Metastatic Liver Carcinoma in the Lung (tissue), 2 donors: ENCODE measurements around the genes SBNO2 and STK11.

DNA sequence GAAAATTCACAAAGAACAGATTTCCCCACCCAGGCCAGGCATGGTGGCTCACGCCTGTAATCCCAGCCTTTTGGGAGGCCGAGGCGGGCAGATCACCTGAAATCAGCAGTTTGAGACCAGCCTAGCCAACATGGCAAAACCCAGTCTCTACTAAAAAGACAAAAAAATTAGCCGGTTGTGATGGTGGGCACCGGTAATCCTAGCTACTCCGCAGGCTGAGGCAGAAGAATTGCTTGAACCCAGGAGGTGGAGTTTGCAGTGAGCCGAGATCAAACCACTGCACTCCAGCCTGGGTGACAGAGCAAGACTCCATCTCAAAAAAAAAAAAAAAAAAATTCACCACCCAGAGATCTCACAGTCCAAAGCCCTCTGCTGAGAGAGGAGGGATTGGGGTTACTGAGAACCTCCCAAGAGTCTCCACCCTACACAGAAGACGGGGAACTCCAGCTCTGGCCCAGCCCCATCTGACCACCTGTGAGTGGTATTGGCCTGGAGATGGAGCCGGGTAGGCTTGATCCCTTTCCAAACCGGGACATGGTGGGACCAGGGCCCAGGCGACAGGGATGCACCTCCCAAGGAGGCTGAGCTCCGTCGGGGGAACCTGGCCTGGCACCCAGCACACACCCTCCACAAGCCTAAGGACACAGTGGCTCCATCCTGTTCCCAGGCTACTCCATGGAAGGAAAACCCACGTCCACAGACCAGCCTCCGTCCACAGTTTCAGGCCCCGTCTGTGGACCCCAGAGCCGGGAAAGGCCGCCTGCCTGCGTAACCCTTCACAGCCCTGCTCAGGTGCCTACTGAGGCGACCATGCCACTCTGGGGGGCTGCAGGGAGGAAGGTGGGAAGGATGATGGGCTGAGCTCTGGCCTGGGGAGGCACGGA, 2.0 kb downstream of the TMEM259 start:
- PRO-cap, 2 experiments, result no peak in any of the 2 experiments

DNA sequence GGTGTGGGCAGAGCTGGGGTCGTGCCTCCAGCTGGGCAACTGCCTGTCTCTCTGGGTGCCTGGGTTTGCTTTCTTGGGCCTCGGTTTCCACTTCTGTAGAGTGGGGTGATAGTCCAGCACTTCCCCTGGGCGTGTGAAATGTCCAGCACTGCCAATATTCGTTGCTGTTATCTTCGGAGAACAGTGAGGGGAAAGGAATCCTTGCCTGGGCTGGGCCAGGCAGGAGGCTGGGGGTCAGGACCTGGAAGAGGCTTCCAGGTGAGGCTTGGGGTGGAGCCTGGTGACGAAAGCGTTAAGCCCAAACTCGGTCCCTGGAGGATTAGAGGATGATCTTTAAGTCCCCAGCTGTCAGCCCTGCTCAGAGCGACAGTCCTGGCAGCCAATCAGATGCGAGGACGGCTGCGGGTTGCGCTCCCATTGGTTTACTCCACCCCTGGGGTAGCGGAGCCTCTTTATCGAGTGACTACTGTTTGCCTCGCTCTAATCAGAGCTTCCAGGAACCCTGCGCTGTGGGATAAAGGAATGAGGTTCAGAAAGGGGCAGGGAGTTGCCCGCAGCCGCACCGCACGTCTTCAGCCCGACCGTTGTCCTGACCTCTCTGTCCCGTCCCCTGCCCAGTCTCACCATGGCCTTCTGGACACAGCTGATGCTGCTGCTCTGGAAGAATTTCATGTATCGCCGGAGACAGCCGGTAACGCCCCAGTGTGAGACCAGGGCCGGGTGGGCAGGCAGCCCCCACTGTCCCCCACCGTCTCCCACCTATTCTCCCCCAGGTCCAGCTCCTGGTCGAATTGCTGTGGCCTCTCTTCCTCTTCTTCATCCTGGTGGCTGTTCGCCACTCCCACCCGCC, 1.1 kb downstream of the ABCA7 start:
- PRO-cap, 2 experiments, result no peak in any of the 2 experiments

DNA sequence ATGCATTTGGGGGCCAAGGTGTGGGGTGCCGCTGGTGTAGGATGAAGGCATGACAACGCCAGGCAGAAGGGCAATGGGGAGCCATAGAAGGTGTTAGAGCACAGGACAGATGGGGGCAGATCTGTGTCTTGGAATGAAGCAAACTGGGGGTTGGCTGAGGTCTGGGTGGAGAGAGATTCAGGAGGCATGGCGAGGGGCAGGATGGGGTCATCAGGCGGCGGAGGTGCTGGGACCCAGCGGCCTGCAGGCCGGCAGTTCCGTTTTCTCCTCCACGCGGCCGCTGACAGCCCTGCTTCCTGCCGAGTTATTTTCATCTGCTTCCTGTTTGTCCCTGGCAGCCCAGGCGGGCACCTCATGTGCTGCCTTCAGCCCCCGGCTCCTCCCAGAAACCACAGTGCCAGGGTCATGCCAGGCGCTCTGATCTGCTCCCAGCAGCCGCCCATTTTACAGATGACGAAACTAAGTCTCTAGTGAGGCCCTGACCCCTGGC, 2.1 kb downstream of the ARHGAP45 start:
- PRO-cap, 2 experiments, result peak in 1 of 2 experiments; most common plus-strand start position 392 of the sequence (in 1); most common minus-strand start position 285 of the sequence (in 1)

GRCh38 chr19:1110710-1111357, 7.0 kb downstream of the GPX4 start:
- PRO-cap, 2 experiments, result no peak in any of the 2 experiments

- PRO-cap, 2 experiments, result no peak in any of the 2 experiments
These were observed 18.8 kb downstream of the GPX4 start for GRCh38 chr19:1122508-1123094.

DNA sequence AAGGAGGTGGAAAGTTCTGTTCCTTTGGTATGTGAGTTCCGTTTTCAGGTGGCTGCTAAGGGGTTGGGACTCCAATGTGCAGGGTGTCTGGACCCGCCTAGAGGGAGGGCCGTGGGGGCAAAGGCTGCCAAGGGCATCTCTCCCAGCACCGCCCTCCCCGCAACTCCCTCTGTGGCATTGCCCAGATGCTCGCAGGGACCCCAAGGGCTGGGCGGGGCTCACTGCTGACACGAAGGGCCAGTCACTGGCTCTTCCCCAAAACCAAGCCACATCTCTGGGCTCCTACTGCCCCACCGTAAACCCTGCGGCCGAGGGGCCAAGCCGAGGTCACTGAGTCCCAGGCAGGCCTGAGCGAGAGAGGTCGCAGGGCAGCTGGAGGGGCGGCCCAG, 27.2 kb downstream of the SBNO2 start:
- PRO-cap, 2 experiments, result no peak in any of the 2 experiments

DNA sequence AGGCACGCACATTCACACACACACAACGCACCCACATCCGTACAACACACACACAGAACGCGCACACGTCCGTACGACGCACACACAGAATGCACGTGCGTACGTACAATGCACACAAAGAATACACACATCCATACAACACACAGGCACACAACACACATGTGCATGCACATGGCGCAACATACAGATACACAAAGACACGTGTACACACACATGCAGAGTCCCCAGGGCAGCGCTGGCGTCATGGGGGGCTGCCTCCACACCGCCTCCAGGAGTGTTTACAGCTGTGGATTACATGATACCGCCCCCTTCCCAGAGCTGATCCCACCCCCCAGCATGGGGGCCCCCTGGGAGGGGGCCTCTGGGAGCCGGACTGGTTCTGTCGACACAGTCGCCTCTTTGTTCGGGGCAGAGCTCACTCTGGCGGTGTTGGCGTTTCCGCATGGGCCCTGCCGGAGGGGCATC, 2.8 kb downstream of the SBNO2 start:
- PRO-cap, 2 experiments, result no peak in any of the 2 experiments

- PRO-cap, 2 experiments, result peak in 2 of 2 experiments; most common plus-strand start chr19:1174416 (in 1); most common minus-strand start chr19:1174233 (in 1)
These were observed at the start of gene SBNO2 for GRCh38 chr19:1174052-1174466. Gene SBNO2, minus strand, starts transcription at chr19:1174268.

- PRO-cap, 2 experiments, result peak in 2 of 2 experiments; most common plus-strand start chr19:1205765 (in 1); most common minus-strand start chr19:1205532 (in 2)
These were observed at the start of gene STK11 for GRCh38 chr19:1205281-1206220. Gene STK11, plus strand, starts transcription at chr19:1205778.

DNA sequence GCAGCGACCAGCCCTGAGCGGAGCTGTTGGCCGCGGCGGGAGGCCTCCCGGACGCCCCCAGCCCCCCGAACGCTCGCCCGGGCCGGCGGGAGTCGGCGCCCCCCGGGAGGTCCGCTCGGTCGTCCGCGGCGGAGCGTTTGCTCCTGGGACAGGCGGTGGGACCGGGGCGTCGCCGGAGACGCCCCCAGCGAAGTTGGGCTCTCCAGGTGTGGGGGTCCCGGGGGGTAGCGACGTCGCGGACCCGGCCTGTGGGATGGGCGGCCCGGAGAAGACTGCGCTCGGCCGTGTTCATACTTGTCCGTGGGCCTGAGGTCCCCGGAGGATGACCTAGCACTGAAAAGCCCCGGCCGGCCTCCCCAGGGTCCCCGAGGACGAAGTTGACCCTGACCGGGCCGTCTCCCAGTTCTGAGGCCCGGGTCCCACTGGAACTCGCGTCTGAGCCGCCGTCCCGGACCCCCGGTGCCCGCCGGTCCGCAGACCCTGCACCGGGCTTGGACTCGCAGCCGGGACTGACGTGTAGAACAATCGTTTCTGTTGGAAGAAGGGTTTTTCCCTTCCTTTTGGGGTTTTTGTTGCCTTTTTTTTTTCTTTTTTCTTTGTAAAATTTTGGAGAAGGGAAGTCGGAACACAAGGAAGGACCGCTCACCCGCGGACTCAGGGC, 773 bp downstream of the STK11 start:
- PRO-cap, 2 experiments, result no peak in any of the 2 experiments

GRCh38 chr19:1211345-1211969, 5.9 kb downstream of the STK11 start:
- PRO-cap, 2 experiments, result no peak in any of the 2 experiments

GRCh38 chr19:1229787-1230003, 8.1 kb downstream of the CBARP start:
- PRO-cap, 2 experiments, result no peak in any of the 2 experiments

DNA sequence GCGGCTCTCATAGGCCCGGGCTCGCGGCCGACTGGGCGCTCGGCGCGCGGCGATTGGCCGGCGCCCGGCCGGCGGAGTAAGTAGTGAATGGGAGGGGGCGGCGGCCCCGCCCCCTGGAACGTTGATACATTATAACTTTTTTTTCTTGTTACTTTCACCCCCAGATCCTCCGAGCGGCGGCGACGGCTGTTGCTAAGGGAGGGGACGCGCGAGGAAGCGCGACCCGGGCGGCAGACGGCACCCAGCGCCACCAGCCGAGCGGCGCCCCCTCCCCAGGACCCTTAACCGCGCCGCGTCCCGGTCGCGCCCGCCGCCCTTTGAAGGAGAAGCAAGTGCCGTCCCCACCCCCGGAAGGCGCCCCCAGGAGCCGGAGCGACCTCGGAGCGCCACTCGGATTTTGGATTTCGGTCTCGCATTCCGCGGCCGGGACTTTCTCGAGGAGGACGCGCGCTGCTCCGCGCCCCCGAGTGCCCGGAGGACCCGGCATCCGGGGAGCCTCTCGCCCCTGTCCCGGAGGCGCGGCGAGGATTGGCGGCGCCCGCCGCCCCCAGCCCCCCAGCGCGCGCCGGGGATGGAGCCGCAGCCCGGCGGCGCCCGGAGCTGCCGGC, 1.4 kb downstream of the MIDN start:
- PRO-cap, 2 experiments, result peak in 2 of 2 experiments; most common plus-strand start position 163 of the sequence (in 2)

DNA sequence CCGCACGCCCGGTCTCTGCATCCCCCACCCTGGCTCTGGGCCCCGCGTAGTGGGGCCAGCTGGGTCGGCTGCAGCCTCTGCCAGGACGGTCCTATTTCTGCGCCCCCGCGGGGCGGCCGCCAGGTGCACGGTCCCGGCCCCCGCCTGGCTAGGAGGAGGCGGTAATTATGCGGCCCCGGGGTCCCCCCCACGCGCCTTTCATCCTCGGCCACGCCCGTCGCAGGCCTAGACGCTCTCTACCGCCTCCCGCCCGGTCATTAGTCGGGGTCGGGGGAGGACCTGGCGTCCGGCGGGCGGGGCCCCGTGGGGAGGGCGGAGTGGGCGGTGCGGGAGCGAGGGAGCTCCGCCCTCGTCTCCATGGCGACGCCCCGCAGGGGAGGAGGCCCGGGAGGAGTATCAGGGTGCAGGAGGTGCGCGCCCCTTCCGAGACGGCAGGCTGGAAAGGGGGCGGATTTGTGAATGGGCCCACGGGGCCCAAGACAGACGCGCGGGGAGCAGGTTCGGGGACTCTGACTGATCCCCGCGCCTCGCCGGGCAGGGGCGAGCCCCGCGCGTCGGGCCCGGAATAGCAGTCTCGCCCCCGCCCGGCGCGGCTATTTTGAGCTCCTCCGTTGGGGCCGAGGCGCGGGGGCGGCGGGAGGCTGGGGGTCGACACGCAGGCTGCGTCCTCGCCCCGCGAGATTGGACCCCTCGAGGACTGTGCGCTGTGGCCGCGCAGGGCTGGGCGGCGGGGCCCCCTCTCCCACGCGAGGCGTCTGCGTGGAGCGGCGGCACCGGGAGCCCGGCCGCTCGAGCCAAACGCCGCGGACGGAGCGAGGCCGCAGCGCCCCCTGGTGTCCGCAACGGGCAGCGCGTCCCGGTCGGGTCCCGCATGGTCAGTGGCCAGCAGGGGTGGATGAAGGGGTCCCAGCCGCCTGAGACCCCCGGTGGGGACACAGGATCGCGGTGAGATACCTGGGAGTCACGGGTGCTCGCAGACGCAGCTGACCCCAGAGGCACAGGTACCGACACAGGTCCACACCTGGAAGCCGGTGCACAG, 2.5 kb upstream of the CIRBP start:
- PRO-cap, 2 experiments, result peak in 2 of 2 experiments; most common plus-strand start position 426 of the sequence (in 1); most common minus-strand start position 259 of the sequence (in 2)

- PRO-cap, 2 experiments, result peak in 2 of 2 experiments; most common minus-strand start chr19:1269056 (in 1)
These were observed 323 bp upstream of the CIRBP start for GRCh38 chr19:1268805-1269212.

DNA sequence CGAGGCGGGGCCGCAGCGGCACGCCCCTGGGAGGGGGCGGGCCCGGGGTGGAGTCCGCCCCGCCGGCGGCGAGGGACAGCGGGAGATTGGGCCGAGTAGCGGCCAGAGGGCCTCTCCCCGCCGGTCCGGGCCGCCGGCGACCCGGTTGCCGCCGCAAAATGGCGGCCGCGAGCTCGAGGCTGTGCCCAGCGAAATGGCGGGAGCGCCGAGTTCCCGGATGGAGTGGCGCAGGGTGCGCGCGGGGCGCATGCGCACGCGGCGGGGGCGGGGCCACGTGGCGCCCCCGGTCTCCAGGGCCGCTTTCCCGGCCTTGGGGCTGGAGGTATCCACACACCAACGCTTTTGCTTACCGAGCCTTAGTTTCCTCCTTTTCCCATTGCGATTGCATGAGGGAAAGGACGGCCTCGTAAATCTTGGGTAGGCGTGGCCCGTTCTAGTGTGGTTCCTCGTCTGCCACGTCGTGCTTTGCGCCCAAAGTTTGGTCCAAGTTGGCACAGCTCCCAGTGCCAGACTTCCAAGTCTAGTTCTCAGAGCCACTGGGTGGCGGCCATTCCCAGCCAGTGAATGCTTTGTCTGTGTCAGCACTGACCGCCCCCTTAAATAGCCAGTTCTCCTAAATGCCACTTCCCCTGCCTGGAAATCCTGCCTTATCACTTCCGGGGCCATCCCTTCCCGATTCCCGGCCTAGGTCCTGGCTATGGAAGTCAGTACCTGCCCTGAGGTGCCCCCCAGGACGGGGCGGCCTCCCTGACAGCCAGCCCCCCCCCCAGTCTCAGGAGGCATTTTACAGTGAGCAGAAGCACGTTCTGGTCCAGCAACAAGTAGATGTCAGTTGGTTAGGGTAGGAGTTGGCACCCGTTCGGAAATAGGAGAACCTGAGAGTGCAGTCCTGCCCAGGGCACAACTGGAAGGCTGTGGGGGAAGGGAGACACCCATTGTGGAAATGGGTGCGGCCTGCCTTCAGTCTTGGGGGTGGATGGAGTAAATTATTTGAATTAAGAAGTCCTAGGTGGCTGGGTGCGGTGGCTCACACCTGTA, 662 bp downstream of the CIRBP start:
- PRO-cap, 2 experiments, result peak in 2 of 2 experiments; most common plus-strand start position 71 of the sequence (in 1); most common minus-strand start position 160 of the sequence (in 1)

DNA sequence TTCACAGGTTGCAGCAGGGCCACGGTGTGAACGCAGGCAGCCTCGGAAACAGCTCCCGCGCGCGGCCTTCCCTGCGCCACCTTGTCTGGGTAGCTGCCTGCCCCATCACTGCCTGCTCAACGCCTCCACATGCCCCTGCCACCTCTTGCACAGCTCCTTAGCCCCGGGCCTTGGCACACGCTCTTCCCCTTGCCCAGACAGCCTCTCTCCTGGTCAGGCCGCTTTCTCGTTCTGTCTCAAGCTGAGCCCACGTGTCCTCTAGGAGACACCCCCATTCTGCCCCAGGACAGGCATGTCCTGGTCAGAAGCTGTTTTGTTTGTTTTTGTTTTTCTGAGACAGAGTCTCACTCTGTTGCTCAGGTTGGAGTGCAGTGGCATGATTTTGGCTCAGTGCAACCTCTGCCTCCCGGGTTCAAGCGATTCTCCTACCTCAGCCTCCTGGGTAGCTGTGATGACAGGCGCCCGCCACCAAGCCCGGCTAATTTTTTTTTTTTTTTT, 1.4 kb upstream of the GAMT start:
- PRO-cap, 2 experiments, result no peak in any of the 2 experiments

- PRO-cap, 2 experiments, result no peak in any of the 2 experiments
These were observed 14.6 kb upstream of the RPS15 start for GRCh38 chr19:1423448-1424106.

DNA sequence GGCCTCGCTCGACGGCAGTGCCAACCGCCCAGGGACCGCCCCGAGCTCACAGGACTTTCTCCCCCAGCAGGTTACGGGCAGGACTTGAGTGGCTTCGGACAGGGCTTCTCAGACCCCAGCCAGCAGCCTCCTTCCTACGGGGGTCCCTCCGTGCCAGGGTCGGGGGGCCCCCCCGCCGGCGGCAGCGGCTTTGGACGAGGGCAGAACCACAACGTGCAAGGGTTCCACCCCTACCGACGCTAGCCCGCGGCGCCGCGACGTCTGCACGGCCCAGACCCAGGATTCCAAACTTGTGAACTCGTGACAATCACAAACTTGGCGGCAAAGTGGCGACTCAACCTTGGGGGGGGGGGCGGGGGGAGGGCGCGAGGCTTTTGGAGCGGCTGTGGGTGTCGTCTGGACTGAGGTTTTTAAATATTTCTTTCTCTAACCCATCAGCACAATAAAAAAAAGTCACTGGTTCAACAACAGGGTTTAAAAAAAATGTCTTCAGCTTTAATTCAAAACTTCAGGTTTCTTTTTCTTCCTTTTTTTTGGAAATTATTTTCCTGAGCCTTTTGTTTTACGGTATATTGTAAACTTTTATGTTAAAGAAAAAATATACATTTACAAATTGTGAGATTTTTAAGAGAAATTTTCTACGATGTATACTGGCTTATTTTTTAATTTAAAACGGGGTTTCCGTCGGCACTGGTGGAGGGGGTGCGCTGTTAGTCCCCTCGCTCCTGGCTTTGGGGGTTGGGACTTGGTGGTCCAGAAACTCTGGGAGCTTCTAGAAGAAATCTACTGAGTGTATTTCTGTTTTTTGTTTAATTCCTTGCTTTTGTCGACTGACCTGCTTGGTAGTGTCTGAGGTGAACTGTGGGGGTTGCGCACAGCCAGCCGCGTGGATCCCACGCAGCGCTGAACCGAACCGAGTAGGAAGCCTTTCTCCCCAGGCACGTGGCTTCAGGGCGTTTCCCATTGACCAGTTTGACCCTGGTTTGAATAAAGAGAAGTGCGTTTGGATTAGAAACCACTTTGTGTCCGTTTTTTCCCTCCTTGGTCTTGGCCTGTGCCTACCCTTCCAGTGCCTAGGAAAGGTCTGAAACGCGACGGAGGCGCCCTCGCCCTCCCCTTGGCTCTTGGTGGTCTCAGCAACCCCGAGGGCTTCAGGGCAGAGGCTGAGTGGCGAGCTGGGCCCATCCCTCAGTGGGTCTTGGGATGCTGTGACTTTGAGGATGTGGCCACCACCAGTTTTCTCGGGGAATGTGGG, 3.1 kb upstream of the RPS15 start:
- PRO-cap, 2 experiments, result no peak in any of the 2 experiments

DNA sequence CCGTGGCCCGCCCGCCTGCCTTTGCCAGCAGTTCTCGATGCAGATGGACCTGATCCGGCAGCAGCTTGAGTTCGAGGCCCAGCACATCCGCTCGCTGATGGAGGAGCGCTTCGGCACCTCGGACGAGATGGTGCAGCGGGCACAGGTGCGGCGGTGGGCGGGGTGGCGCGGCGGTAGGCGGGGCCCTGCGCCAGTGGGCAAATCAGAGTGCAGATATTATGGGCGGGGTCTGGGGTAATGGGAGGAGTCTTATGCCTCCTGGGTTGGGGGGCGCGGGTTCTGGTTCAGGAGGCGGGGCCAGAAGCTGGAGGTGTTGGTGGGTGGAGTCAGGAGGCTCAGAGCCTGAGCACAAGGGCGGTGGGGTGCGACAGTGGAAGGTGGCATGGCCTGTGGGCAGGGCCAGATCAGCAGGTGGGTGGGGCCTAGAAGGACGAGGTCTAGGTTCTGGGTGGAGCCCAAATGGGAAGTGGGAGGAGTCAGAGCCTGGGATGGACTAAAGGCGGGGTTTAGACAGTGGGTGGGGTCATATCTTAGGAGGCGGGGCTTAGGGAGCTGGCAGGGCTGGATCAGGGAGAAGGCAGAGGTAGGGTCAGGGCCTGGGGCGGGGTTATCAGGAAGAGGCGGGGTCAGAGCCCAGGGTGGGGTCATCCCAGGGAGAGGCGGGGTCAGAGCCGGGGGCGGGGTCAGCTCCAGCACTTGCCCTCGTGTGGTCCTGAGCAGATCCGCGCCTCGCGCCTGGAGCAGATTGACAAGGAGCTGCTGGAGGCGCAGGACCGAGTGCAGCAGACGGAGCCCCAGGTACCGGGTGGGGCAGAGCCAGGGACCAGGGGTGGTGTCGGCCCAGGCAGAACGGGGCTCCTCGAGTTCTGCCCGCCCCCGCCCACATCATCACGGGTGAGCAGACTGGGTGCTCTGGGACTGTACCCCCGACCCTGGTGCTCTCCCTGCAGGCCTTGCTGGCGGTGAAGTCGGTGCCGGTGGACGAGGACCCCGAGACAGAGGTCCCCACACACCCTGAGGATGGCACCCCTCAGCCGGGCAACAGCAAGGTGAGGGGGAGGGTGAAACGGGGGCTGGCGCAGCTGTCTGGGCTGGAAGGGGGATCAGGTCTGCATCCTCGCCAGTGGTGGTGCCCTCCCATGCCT, 5.8 kb downstream of the APC2 start:
- PRO-cap, 2 experiments, result no peak in any of the 2 experiments